ENCODE data around the gene BCL11A.

DNA sequence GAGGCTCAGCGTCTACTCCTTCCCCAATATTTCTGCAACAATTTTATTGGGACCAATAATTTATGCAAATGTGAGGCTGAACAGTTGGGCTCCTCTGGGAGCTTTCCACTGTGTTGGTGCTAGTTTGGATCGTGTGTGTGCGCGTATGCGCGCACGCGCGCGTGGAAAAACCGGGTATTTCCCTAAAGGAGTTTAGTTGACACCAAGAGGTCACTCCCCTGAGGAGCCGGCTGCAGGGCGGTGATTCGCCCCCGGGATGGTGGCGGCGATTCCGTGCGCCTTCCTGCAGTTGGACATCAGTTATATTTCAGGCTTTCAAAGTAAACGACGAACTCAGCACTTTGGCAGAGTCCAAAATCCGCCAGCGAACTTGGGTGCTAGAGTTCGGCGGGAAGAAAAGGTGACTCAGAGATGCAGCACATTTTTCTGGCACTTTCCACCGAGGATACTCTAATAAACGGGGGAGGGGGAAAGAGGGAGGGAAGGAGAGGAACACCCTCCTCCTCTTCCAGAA lies 186.5 kb upstream of the FANCL start:
- RRBS: 0% methylated on average over 1 of the region's 27 CpGs

GRCh38 chr2:59066633-59067413 lies 825.7 kb upstream of the FANCL start:
- RRBS: 3% methylated on average over 3 of the region's 59 CpGs

DNA sequence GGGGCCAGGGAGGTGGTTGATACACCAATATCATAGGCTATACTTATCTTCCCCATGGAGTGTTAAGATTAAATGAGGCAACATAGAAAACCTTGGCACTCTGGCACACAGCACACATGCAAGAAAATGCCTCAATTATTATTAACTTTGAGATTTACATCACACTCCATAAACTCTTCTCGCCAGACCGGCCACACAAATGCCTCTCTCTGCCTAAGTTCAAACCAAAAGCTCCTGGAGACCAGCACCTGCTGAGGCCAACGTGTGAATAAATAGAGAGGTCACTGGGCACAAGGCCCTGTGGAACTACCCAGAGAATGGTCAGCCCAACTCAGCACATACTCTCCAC lies 498.7 kb downstream of the BCL11A start:
- RRBS: no CpG with 5 or more reads among the region's 3 CpGs

DNA sequence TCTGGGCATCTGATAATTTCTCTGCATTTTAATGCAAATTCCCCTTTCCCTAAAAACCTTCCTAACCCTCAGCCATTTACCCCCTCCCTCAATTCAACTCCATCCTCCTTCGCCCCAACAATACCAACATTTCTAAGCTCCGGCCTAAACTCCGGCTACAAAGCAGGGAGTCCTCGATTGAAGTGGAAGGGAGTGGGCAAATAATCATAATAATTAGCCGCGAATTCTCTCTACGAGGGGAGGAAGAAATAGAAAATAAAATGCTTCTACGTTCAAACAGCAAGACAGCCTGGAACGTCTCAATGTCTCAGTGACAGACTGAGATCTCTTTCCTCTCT lies 4.6 kb downstream of the BCL11A start:
- RRBS: no CpG with 5 or more reads among the region's 9 CpGs

GRCh38 chr2:60553517-60554258 lies at the start of gene BCL11A:
Gene BCL11A (minus strand): TSS chr2:60553654.
- RRBS: 4% methylated on average over 13 of the region's 57 CpGs

GRCh38 chr2:60554259-60554620 lies 786 bp upstream of the BCL11A start:
- RRBS: 4% methylated on average over 21 of the region's 32 CpGs

GRCh38 chr2:60555409-60555814 lies 2.0 kb upstream of the BCL11A start:
- RRBS: 3% methylated on average over 4 of the region's 20 CpGs

DNA sequence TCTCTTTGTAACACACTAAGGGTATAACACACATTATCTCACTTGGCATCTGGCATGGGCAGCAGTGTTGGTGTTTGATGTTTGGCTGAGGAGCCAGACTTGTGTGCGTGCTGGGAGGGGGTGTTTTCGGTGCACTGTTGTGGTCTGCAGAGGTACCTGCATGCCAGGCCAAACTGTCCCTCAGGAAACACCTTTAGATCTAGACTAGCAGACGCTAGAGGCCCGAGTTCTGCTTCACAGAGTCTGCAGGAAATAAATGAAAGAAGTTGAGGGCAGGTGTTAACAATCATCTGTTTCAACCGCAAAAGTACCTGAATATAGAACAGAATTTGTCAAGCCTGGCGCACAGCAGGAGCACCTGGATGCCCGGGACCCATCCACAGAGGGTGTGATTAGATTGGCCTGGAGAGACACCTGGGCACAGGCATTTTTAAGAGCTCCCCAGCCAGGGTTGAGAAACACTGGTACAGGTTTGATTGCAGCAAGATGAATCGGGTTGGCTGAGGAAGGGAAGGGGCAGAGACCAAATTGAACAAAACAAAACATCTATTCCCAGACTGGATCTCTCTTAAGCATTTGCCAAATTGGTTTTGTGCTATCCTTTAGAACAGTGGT lies 40.4 kb upstream of the REL start:
- RRBS: no CpG with 5 or more reads among the region's 8 CpGs

DNA sequence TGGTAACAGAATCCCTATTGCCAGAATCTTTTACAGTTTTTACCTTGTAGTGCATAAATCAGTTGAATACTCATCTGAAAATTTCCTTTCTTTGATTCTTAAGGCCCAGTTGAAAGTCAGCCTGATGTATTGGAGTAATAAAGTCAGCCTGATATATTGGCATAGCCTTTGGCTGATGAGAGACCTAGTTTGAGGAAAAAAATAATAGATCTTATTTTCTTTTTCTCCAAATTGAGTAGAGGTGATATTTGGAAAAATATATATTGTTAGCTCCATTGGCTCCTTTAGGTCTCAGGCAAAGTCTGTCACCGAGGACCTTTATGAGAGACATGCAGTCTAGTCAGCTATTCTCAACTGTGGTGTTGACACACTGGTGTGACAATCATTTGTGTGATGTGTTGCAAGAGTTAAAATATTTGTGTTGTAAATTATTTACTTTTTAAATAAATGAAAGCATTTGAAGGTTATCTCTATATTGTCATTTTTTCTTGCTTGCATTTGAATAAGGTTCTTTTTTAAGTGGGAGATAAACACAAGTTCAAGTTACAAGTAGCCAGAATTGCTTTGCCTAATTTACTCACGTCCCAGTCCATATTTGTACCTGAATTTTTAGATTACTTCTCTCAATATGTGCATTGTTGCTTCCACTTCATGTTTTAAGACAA lies 4.2 kb downstream of the REL start:
- RRBS: no CpG with 5 or more reads among the region's 2 CpGs

DNA sequence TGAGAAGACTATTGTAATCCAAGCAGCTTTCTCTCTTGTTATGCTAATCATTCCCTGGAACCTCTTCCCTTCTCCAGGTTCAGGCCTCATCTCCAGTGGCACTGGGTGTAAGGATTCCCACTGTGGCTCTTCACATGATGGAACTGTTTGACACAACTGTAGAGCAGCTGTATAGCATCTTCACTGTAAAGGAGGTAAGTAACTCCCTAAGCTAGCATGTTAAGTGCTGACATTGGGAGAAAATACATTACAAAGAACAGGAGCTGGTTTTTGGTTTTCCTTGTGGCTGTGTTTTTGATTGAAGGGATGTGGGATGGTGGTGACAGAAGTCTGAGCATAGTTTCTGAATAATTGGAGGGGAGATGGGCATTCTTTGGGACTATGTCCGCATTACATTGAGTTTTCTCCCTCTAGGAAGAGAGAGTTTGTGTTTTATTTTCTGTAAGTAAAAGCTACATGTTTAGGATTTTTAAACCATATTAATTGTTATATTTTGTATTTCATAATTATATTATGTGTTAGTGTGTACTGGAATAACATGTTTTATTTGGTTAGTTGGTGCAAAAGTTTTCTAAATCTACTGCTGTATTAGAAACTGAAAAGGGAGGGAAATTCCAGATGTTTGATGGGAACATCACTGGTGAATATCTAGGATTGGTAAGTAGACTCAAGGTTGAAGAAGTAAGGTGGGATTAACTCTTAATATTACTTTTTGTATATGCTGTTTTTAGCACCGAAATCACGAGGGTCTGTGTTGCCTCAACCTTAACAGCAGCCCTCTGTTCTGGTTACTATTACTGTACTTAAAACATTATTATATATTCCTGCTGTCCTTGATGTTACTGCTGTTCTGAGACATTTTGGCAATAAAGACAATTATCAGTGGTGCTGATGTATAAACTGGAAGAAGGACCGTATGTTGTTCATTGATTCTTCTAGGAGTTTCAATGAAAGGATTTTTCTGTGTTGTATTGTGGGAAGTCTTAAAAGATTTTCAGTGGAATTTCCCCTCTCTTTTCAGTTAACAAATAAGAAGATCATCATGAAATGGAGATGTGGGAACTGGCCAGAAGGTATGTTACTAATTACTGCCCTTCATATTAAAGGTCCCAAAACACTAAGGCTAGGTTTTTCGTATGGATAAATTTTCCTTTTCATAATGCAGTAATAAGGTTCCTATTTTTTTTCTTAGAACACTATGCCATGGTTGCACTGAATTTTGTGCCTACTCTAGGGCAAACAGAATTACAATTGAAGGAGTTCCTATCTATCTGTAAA lies 23.9 kb downstream of the C2orf74 start:
- RRBS: no CpG with 5 or more reads among the region's 5 CpGs

DNA sequence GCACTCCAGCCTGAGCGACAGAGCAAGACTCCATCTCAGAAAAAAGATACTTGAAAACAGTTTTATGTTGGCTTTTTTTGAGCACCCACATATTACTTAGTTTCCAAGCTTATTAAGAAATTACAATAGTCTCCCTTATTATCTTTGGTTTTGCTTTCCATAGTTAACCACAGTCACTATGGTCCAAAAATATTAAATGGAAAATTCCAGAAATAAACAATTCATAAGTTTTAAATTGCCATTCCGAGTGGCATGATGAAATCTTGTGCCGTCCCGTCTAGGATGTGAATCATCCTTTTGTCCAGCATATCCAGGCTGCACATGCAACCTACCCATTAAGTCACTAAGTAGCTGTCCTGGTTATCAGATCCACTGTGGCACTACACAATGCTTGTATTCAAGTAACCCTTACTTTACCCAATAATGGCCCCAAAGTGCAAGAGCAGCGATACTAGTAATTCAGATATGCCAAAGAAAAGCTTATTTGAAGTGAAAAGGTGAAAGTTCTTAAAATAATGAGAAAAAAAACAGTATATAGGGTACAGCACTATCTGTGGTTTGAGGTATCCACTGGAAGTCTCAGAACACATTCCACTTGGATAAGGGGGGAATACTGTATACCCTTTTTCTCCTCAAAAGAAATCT lies 10.7 kb downstream of the USP34 start:
- RRBS: no CpG with 5 or more reads among the region's 5 CpGs

GRCh38 chr2:61471884-61472340 lies 1.0 kb upstream of the USP34 start:
- RRBS: no CpG with 5 or more reads among the region's 10 CpGs

- RRBS: no CpG with 5 or more reads among the region's 26 CpGs
Measured at GRCh38 chr2:61536416-61537260, 1.5 kb downstream of the XPO1 start.

DNA sequence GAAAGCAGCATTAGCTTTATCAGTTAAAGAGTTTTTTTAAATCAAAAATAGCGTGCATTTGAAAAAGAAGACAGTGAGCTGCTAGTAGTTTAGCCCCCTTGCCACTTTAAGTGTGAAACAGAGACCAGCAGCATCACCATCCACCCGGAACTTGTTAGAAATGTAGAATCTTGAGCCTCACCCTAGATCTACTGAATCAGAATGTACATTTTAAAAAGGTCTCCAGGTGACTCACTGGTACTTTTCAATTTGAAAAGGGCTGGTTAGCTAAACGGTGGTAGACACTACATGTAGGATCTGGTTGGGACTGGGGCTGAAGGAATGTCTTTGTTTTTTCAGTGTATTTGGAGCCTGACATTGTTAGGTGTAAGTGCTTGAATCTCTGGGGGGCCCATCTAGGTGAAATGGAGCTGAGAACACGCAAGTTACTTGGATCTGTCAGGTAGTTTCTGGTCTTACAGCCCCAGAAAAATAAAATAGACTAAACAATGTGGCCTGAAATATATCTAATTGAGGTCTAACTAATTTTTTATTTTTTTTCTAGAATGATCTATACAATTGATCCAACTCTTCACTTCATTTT lies 44.0 kb upstream of the XPO1 start:
- RRBS: no CpG with 5 or more reads among the region's 4 CpGs

GRCh38 chr2:61707826-61708556 lies 145.9 kb downstream of the FAM161A start:
- RRBS: no CpG with 5 or more reads among the region's 6 CpGs

DNA sequence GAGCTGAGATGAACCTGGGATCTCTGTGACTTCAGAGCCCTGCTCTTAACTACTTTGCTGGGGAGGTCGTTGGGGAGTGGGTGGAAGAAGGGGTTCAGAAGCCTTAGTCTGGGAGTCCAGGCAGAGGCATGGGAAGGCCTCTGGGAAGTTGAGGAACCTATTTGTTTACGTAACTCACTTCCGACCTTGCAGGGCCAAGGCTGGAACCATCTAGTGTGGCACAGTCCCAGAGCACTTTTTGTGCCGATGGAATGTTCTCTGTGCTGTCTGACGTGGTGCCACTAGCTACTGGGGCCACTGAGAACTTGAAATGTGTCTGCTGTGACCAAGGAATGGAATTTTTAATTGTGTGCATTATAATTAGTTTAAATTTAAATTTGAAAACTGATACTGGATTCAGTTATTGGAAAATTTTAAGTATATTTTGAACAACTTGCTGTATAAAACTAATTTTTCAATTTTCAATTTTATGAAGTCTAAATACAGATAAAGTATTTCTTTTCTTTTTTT lies 139.6 kb downstream of the FAM161A start:
- RRBS: no CpG with 5 or more reads among the region's 5 CpGs

- RRBS: no CpG with 5 or more reads among the region's 3 CpGs
Measured at GRCh38 chr2:62189800-62190227, 6.1 kb upstream of the B3GNT2 start.

DNA sequence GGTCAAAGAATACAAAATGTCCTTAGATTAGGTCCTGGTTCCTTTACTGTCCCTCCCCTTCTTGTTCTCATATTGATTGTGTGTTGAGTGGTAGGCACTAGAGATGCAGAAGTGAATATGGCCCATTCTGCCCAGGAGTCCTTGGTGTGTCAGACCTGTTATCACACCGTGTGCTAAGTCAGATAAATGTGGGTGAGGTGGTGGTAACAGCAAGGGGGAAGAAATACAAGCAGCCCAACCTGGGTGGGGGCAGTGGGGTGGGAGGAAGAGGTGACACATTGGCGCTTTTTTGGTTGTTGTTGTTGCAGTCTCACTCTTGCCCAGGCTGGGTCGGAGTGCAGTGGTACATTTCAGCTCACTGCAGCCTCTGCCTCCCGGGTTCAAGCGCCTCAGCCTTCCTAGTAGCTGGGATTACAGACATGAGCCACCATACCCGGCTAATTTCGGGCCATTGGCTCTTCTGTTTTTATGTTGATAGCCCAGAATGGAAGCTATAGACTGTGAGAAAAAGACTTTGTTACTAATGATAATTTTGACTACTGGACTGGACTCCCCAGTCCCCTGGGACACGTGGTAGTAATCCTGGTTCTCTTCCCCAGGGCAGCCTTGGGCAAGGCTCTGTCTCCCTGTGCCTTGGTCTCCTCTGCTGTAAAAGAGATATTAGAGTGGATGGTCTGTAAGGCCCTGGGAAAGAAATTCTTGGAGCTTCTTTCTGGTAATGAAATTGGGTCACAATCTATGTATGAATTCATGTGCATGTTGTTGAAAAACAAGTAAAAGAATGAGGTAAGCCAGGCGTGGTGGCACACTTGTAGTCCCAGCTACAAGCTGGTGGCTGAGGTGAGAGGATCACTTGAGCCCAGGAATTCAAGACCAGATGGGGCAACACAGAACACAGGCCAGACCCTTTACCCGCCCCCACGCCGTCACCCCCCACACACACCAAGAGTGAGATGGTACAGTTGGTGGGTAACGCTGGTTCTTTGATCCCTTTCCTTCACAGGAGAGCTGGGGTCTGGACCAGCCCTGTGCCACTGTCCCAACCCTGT lies 13.1 kb downstream of the B3GNT2 start:
- RRBS: no CpG with 5 or more reads among the region's 13 CpGs

DNA sequence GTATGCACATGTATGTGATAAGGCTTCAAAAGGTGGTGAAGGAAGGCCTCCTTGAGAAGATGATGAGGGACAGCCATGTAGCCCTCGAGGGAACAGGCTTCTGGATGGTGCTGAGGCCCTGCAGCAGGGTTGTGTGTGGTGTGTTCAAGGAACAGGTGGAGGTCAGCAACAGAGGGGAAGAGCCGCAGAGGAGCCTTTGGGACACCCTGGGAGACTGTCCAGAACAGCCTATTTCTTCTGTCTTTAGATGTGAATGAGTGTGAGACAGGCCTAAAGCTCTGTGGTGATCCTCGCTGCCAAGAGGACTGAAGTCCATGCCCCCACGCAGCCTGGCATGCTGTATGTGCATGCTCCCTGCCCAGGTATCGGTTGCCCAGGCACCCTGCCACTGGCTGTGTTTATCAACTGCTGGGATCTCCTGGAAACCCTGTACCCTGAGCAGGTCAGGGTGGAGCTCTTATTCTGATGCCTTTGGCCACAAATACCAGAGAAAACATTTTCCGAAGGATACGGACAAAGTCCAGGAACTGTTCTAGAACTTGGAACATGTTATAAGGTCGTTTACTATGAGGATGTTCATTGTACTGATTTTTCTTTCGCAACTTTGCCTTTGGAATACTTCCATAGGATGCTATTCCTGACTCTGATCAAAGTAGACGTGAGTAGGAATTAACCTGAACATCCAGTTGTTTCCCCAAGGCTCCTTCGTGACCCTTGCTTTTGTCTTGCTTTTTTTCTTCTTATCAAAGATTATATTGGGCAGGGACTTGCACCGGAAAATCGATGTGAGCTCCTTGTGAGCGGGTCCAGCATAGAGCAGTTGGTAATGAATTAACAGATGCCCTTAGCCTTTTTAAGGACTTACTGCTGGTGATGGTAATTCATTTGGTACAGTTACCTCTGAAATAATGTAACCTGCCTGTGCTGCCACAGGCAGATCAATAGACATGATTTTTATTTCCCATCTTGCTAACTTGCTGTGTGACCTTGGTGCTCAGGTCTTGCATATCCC lies 55.3 kb downstream of the TMEM17 start:
- RRBS: no CpG with 5 or more reads among the region's 14 CpGs

GRCh38 chr2:62466929-62467552 lies 39.0 kb downstream of the TMEM17 start:
- RRBS: no CpG with 5 or more reads among the region's 9 CpGs

Data from hTERT-HM (cell line).